AG09309 (cell line): ENCODE measurements around a stretch of chr2.

- RRBS = no CpG with 5 or more reads among the region's 15 CpGs
These were observed 174.0 kb downstream of the HDAC4 start for GRCh38 chr2:239226631-239227447.

DNA sequence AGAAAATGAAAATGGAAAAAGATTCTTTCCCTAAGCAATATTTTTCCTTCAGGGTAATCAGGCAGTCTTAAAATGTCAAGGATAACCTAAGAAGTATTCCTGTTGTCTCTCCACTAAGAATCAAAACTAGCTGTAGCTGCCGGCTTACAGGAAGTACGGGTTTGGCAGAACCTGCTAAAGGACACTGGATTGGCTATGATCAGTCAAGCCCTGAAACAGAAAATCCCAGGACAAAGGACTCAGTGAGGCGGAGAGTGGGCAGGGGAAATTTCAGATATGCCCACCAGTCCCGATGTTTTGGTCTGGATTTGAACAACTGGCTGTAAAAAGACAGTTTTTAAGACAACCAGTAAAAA is 155.7 kb downstream of the HDAC4 start:
- RRBS = no CpG with 5 or more reads among the region's 4 CpGs

GRCh38 chr2:239298403-239298931 is 102.4 kb downstream of the HDAC4 start:
- RRBS = no CpG with 5 or more reads among the region's 10 CpGs

DNA sequence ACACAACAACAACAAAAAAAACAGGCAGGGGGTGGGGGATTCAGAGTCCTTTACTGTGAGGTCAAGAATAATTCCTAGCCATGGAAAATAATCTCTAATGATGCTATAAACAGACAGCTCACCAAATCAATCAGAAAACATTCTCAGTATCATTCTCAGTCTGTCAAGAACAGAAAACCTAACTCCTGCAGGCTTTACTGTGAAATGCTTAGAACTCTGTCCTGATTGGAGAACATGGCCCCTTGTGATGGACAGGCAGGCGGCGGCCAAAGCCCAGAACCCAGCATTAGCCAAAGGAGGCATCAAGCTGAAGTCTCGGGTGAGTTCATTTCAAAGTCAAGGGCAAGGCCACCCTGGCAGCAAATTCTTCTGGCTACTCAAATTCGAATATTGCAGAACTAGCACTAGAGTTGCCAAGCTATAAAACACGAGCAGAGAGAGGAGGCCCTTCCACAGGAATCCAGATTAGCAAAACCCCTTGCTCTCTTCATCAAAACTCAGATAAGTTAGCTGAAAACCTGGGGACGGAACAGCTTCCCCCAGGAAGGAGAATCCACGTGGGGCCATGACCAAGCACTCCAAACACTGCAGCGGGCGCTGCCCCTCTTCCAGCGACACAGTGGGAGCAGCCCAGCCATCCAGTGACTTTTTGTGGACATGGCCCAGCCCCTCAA is 98.7 kb downstream of the HDAC4 start:
- RRBS = no CpG with 5 or more reads among the region's 10 CpGs

GRCh38 chr2:239380726-239381342 is 20.0 kb downstream of the HDAC4 start:
- RRBS = 83% methylated on average over 7 of the region's 27 CpGs

DNA sequence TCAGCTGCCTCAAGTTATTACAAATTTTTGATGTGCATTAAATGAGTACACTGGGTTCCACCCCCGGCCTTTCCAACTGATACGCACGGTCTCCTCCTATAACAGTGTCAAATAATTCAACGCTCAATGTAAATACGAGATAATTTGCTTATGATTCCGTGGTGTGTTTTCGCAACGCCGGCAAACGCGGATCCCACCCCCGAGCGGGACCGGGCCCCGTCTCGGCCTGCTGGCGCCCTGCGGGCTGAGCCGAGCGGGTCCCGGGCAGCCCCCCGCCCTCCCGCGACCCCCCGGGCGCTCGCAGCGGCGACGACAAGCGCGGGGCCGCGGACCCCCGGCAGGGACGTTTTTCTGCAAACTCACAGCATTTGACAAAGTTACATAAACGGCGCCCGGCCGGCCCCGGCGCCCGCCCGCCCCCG is 882 bp downstream of the HDAC4 start:
- RRBS = 2% methylated on average over 26 of the region's 45 CpGs

GRCh38 chr2:239402391-239402666 is 1.5 kb upstream of the HDAC4 start:
- RRBS = no CpG with 5 or more reads among the region's 3 CpGs

GRCh38 chr2:239402667-239402962 is 1.8 kb upstream of the HDAC4 start:
- RRBS = no CpG with 5 or more reads among the region's 8 CpGs

GRCh38 chr2:239770222-239770638 is 254.9 kb downstream of the NDUFA10 start:
- RRBS = no CpG with 5 or more reads among the region's 7 CpGs

GRCh38 chr2:239975715-239976598 is 49.2 kb downstream of the NDUFA10 start:
- RRBS = no CpG with 5 or more reads among the region's 21 CpGs

DNA sequence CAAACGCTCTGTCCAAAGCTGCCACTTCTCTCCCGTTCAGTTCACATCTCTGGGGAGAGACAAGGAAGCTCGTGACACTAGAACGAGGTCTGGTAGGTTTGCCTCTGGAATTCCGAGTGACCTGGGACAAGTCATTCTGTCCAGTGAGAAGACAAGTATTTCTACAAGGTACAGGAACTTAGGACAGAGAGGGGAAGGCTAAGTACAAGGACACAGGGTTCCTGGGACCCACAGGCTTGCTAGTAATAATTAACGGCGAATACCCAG is 9.3 kb downstream of the COPS9 start:
- RRBS = no CpG with 5 or more reads among the region's 7 CpGs

- RRBS = no CpG with 5 or more reads among the region's 12 CpGs
These were observed 37.2 kb upstream of the GPC1 start for GRCh38 chr2:240398323-240398670.

DNA sequence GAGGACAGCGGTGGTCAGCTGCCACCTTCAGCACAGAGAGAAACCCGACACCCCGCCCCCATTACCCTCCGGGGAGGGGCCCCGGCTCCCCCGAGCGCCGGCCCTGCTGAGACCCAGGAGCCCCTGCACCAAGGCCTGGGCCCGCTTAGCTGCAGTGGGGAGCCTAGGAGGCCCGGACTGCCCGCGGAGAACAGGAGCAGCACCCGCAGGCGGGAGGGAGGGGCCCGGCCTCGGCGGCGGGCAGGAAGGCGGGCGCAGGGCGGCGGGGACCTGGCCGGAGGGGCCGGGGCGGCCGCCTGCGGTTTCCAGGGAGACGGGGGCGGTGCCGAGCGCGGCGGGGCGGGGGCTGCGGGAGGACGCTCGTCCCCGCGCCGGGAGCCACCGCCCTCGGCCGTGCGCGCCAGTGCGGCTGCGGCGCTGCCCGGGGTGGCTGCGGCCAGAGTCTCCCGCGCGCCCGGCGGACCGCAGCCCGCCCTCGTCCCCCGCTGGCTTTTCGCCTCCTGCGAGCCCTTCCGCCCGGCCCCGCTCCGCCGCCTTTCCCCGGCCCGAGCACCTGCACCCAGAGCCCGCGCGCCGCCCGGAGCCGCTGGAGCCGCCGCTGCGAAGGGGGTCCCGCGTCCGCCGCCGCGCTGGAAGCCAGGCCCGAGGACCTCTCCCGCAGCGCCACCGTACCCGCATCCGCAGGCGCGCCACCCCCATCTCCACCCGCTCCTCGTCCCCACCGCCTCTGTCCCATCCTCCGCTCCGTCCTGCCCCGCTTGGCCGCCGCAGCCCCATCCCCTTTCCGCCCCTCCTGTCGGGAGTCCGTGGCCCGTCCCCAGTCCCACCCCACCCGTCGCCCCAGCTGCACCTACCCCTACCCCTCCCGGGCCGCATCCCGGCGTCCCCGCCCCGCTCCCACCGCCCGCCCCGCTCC is 17.2 kb downstream of the GPC1 start:
- RRBS = 3% methylated on average over 54 of the region's 114 CpGs

GRCh38 chr2:240578095-240578786 is 8.3 kb upstream of the CAPN10 start:
- RRBS = 97% methylated on average over 3 of the region's 14 CpGs

- RRBS = no CpG with 5 or more reads among the region's 18 CpGs
These were observed 5.4 kb downstream of the CAPN10 start for GRCh38 chr2:240591779-240592564.

GRCh38 chr2:240593776-240594380 is 7.3 kb downstream of the CAPN10 start:
- RRBS = no CpG with 5 or more reads among the region's 16 CpGs

DNA sequence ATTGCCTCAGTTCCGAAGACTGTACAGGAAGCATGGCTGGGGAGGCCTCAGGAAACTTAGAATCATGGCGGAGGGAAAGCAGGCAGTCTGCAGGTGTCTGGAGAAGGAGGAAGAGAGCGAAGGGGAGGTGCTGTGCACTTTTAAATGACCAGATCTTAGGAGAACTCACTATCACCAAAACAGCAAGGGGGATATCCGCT is 13.5 kb downstream of the CAPN10 start:
- RRBS = no CpG with 5 or more reads among the region's 4 CpGs

DNA sequence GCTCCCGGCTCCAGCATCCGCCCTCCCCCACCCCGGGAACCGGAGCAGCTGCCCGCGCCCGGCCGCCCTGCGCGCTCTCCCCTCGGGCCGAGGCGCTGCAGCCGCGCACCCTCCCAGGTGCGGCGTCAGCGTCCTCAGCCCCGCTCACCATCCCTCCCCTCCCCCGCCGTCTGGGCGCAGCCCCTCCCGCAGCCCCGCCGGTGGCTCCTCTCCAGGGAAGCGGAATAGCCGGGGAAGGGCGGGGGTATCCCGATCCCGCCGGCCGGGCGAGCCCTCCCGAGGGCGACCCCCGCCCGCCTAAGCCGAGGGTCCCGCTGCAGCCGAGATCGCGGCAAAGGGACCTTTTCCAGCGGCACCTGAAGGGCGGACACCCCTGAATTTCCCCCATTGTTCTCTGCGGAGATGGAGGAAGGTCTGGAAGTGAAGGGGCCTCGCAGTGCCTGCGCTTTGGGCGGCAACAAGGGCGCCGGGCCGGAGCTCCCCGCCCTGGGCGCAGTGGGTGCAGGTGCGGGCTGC is 428 bp downstream of the KIF1A start:
- RRBS = 3% methylated on average over 5 of the region's 54 CpGs

DNA sequence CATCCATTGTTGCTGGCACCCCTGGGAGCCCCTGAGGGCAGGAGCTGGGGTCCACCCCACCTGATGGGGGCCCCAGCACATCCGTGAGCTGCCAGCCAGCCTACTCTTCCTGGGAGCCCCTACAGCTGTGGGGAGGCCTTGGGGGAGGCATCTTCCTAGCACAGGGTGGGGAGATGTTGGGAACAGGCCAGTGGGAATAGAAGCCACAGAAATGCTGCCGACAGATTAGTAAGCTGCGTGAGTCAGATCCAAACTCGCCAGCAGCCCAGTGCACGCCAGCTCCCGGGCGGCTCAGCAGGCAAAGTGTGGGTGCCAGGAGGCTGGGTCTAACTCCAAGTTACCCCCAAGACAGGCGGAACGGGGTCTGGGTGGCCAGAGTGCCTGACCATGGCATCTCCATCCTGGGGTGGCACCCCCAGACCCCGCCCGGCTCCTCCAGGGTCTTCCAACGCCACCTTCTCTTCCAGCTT is 15.2 kb downstream of the CROCC2 start:
- RRBS = no CpG with 5 or more reads among the region's 12 CpGs

GRCh38 chr2:240968812-240969515 is 29.5 kb upstream of the SNED1 start:
- RRBS = no CpG with 5 or more reads among the region's 11 CpGs